ReNcell CX (cell line): ENCODE results near the gene LRCH1.

DNA sequence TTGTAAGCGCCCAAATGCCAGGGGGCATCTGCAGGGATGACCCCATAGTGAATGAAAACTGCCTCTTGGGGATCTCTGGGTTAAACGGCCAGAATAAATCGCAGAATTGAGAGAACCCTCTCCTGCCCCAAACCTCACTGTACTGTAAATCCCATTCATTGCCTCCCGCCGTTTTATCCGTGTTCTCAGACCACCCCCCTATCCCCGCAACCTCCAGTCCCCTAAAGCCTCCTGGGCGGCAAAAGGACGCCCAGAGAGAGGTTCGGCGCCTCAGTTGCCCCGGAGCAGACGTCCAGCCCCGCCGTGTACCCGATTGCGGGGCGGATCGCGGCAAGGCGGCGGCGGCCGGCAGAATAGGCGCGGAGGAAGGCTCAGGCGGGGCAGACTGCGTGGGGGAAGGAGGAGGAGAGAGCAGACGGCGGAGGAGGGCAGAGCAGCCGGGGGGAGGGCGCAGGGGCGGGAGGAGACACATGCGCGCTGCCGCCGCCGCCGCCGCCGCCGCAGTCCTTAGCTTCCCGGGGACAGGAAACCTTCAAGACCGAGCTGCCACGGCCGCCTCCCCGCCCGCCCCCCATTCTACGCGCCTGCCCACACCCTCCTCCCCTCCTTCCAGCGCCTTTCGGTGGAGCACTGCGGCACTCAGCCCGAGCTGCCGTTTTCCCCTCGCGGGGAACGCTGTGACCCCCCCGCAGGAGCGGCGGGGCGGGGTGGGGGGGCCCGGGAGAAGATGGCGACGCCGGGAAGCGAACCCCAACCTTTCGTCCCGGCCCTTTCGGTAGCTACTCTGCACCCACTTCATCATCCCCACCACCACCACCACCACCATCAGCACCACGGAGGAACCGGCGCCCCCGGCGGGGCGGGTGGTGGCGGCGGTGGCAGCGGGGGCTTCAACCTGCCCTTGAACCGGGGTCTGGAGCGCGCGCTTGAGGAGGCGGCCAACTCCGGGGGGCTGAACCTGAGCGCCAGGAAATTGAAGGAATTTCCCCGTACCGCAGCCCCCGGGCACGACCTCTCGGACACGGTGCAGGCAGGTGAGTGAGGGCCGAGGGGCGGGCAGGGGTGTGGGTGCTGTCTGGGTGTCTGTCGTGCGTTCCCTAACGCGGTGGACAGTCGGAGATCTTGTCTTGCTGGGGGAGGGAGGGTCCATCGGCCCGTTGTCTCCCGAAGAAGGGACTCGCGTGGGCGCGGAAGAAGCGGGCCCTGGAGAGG, at the start of gene LRCH1:
Gene LRCH1 (plus strand): TSS at position 501 of the 1,212 bp plus-strand sequence.
- PRO-cap = bidirectional peak, plus-strand start at position 509 of the sequence, minus-strand start at position 349 of the sequence

DNA sequence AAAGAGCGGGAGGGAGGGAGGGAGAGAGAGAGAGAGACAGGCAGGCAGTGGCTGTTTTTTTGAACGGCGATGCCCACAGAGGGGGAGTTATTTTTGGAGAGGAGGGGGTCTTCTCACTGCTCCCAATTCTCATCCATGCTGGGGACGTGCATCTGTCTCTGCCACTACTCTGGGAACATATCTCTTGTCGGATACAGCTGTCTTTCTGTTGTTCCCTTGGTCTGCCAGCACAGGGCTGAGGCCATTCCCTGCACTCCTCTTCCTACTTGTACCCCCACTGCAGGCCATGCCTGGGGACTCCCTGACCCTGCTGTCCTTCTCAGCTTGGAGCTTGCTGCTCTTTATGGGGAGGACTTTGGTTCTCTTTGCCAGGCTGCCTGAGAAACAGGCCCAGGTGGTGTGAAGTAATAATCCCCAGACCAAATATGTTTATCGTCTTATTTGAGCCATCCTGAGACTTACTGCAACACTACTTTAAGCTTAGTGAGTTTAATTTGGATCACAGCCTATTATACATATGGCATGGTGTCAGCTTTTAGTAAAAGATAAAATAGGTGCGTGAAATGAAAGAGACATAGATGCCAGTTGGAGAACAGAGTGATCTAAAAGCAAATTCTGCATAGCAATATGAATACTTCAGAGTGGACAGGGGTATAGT, 19.1 kb downstream of the LRCH1 start:
- PRO-cap = no peak

GRCh38 chr13:46593293-46593794, 40.4 kb downstream of the LRCH1 start:
- PRO-cap = no peak

DNA sequence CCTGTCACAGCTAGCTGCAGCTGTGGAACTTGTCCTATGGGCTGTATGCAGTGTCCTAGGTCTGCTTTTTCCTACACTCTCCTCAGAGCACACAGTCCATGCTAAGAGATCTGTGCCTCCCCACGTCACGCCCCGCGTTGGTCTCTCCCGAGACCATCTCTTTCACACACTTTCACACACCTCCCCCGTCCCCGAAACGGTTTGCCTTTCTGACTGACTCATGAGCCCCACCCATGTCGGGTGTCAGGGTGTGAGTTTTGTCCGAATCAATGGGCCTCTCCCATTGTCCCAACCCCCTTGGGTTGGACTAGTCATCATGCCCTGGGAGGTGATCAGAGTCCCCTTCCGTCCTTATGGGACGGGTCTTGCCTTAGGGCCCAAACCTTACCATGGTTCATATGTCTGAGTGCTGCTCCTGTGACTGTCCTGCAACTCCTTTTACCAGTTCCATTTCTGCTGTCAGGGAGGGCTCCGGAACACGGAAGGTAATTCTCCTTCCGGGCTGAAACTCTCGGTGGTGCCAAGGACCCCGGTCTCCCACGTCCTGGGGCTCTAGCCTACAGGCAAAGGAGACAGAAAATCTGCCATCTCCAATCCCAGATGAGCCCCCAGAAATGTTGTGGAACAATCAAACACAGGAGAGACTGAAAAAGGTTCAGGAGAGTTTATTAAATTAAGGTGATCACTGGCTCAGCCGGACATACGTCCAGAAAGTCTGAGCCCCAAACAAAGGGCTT, 214.1 kb upstream of the HTR2A start:
- PRO-cap = no peak

DNA sequence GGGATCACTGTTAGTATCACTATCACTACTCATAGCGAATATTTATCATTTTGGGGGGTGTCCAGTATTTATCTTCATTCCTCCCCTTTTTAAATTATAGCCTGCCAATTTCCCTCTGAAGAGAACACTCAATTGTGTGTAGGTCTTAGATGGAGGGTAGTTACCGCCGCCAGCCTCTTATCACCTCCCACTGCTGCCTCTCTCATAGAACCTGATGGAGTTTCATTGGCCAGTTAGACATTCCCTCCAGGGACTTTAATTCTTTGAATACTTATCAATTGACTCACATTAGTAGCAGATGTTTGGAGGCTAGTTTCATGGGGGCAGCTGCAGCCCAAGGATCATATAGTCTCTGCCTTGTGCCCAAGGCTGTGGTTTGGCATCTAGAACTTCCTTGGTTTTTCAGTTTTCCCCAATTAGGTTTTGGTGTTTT, 318.8 kb upstream of the HTR2A start:
- PRO-cap = no peak

DNA sequence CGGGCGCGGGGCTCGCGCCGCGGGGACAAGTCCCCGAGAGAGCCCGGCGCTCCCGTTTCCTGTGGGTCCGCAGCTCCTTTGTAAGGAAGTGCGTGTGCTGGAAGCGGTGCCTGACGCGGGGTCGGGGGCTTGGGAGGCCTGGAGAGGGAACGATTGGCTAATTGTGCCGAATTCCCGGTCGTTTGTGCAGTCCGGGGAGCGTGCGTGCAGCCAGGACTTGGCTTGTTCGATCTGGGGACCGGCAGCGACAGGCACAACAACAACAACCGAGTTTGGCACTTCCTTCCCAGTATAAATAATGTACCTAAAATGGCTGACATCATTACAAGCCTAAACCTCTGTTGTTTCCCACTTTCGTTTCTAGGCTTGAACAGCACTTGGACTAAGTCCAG, 556 bp downstream of the ITM2B start:
- PRO-cap = bidirectional peak, plus-strand start at position 87 of the sequence, minus-strand start at position 76 of the sequence; unidirectional peak, minus-strand start at position 227 of the sequence

DNA sequence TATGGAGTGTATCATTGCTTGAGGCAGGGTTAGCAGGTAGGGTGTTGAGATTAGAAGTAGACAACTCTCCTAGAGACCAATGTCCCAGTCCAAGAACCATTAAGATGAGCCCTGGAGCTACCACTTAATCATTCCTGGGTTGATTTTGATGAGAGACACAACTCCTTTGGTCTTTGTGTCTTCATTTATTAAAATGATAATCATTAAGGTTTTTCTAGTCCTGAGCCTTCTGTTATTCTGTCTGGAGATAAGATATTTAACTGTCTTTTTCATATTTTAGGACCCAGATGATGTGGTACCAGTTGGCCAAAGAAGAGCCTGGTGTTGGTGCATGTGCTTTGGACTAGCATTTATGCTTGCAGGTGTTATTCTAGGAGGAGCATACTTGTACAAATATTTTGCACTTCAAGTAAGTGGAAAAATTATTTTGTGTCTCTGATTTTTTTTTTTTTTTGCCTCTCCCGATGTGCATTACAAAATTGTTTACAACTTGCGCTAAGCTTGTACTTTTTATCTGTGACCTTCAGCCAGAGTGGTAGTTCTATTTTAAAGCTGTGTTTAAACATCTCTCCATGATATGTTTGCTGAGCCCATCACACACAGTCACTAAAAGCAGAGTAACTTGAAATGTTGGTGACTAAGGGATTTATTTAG, 20.6 kb downstream of the ITM2B start:
- PRO-cap = no peak

DNA sequence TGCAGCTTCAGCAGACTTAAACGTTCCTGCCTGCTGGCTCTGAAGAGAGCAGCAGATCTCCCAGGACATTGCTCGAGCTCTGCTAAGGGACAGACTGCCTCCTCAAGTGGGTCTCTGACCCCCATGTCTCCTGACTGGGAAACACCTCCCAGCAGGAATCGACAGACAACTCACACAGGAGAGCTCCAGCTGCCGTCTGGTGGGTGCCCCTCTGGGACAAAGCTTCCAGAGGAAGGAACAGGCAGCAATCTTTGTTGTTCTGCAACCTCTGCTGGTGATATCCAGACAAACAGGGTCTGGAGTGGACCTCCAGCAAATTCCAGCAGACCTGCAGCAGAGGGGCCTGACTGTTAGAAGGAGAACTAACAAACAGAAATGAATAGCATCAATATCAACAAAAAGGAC, 4.1 kb upstream of the LPAR6 start:
- PRO-cap = no peak

DNA sequence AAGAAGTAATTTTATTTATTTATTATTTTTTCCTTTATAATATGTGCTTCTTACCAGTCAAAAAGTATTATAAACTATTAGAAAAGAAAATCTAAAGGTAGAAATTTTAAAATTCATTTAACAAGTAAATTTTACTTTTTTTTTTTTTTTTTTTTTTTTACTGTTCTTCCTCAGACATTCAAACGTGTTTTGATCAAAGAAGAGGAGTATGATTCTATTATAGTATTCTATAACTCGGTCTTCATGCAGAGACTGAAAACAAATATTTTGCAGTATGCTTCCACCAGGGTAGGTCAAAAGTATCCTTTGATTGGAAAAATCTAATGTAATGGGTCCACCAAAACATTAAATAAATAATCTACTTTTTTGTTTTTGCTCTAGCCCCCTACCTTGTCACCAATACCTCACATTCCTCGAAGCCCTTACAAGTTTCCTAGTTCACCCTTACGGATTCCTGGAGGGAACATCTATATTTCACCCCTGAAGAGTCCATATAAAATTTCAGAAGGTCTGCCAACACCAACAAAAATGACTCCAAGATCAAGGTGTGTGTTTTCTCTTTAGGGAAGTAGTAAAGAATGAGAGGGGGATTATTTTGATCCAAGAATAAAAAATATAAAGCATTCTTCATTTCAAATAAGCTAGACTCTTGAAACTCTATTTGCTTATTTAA, 52.0 kb upstream of the LPAR6 start:
- PRO-cap = no peak

- PRO-cap = no peak
Measured at GRCh38 chr13:48492457-48493416, 40.1 kb downstream of the RCBTB2 start.

DNA sequence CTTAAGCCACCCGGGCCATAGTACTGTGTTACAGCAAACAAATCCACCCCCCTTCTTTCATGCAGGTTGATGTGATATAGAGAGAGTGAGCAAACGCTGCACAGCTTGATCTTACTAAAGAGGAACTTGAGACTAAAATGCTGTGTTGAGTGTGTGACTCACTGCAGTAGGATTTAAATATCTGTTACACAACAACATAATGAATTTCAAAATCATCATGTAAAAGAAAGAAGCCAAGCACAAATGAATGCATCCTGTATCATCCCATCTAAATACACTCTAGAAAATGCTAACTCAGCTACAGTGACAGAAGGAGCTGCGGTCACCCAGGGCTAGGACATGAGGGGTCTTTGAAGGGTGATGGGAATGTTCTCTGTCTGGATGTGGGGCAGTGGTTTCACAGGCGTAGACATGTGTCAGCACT, 32.1 kb downstream of the RCBTB2 start:
- PRO-cap = no peak

GRCh38 chr13:48596036-48596491, 57.7 kb upstream of the CYSLTR2 start:
- PRO-cap = no peak

- PRO-cap = no peak
Measured at GRCh38 chr13:48733972-48734171, 80.1 kb downstream of the CYSLTR2 start.

DNA sequence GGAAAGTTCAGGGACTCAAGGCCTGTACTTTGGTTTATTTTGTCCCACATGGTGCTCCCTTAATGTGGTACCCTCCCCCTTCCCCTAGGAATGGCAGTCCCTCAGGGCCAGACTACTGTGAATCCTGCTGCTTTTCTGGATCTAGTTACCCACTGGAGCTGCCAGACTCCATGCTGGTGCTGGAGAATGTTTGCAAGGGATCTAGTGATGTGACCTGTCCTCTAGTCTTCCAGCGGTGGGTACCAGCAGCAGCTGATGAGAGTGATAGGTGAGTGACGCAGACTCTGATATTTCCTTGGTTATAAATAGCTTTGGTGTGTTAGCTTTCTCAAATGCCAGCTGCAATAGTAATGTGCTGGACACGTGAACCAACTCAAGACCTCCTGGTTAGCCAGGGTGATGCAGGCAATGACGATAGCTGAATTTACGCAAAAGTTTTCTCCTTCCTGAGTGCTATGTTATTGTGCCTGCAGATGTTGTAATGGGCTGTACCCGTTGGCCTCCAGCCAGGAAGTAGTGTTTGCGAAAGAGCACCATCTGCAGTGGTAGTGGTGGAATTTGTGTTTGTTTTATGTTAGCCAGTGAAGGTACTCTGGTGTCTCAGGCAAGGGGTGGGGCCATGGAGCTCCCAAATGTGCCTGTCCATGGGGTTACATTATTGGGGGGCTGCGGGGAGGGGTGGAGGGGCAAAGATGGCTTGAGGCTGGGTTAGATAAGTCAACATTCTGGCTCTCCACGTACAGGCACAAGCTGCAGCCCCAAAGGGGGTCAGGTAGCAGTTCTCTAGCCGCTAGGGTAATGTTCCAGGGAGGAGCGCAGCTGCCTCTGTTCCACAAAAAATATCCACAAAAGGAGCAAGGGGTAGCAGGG, 129.5 kb downstream of the CYSLTR2 start:
- PRO-cap = no peak

- PRO-cap = bidirectional peak, plus-strand start at chr13:48976826, minus-strand start at chr13:48976497
Measured at GRCh38 chr13:48976466-48977244, 943 bp downstream of the FNDC3A start.

DNA sequence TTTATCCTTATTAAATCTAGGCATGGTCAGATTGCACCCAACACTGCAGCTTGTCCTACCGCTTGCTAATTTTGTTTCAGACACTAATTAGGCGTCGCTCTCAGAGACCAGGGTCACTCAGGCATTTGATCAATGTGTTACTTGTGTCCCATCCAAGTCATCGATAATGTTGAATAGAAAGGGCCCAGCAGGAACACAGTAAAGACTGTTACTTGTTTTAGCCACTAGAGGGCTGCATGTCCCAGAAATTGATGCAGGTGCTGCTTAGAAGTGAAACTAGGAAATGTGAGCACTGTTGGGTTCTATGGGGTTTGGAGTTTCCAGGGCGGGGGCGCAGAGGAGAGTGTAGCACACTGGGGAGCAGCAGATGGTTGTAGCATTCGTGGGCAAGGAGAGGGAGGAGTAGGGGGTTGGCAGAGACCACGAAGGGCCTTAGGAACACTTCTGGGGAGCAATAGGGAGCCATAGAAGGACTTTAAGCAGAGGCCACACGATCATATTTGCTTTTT, 53.4 kb downstream of the CDADC1 start:
- PRO-cap = unidirectional peak, plus-strand start at position 329 of the sequence

GRCh38 chr13:49444978-49445468, 949 bp downstream of the SETDB2 start:
- PRO-cap = no peak

GRCh38 chr13:49499906-49500418, 4.2 kb downstream of the PHF11 start:
- PRO-cap = no peak

DNA sequence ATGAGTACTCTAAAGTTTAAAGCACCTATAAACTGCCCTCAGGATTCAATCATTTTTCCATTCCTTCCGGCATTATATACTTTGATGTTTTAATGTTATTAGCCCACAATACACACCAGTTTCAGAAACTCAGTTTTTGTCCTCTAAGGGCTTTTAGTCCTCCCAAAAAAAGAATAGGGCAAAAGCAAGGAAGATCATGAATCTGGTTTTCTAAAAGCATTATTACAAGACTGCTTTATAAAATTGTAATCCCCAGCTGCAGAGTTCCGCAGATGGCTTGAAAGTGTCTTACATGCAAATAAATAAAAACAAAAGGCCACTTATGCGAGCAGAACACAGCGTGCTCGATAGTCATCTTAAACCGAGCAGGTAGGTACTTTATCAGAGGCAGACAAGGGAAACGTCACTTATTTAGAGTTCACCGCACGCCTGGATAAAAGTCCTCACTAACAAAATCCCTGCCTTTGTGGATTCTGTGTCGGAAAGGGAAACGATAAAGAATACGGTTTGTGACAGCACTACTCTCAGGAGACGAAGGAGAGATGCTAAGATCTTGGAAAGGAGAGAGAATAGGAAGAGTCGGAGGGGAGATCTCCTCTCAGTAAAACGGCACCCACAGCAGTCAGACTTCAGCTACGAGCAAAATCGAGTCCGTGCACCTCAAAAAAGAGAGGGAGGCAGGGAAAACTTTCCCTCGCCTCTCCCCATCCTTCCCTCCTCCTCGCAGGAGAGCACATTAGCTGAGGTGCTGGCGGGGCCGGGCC, 677 bp downstream of the RCBTB1 start:
- PRO-cap = no peak

GRCh38 chr13:50015606-50016529, 624 bp downstream of the KCNRG start:
- PRO-cap = no peak